Neuron (in vitro differentiated cells): Measurements from ENCODE around the genes GC and CXCL6.

GRCh38 chr4:71487273-71487618 lies 296.6 kb downstream of the GC start:
- PRO-cap = no peak

DNA sequence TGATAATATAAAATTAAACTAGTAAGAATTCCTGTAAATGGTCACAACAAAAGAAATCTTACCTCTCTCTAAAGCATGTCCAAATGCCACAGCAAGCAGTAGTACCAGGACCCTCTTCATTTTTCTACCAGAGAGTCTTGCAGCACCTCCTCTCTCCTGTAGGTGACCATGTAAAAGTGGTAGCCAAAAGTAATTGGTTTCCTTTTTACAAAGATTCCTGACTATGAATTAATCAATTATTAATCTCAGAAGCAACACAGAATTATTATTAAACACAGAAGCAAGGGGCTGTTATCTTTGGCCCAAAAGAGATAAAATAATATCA lies at the start of gene GC:
Gene GC, minus strand, starts transcription at position 181 of the 325 bp plus-strand sequence.
- PRO-cap = no peak

DNA sequence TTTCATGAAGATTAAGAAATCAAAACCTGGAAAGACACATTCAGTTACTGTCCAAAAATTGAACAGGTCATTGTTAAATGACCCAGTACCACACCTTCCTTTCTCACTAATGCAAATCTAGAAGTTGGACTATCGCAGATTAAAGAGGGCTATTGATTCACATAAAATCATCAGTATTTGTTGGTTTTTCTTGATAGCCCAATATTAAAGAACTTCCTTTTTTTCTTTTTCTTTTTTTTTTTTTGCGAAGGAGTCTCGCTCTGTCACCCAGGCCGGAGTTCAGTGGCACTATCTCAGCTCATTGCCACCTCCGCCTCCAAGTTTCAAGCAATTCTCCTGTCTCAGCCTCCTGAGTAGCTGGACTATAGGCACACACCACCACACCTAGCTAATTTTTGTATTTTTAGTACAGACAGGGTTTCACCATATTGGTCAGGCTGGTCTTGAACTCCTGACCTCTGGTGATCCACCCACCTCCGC lies 194.7 kb downstream of the NPFFR2 start:
- PRO-cap = no peak

- PRO-cap = no peak
These were observed 747 bp upstream of the ADAMTS3 start for GRCh38 chr4:72569461-72570474.

GRCh38 chr4:73118291-73118967 lies 48.9 kb upstream of the COX18 start:
- PRO-cap = no peak

DNA sequence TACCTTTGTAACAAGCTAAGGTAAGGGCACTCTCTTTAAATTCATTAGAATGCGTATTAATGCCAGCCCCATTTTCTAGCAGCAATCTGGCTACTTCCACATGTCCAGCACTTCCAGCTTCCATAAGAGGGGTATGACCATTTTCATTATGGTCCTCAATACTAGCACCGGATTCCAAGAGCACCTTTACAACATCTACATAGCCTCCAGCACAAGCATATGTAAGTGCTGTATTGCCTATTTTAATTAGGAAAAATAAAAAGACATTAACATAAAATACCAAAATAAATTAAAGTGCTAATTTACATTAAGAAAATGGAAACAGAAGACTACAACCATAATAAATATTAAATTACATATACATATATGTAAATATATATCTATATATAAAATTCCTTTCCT lies 84.4 kb upstream of the COX18 start:
- PRO-cap = no peak

DNA sequence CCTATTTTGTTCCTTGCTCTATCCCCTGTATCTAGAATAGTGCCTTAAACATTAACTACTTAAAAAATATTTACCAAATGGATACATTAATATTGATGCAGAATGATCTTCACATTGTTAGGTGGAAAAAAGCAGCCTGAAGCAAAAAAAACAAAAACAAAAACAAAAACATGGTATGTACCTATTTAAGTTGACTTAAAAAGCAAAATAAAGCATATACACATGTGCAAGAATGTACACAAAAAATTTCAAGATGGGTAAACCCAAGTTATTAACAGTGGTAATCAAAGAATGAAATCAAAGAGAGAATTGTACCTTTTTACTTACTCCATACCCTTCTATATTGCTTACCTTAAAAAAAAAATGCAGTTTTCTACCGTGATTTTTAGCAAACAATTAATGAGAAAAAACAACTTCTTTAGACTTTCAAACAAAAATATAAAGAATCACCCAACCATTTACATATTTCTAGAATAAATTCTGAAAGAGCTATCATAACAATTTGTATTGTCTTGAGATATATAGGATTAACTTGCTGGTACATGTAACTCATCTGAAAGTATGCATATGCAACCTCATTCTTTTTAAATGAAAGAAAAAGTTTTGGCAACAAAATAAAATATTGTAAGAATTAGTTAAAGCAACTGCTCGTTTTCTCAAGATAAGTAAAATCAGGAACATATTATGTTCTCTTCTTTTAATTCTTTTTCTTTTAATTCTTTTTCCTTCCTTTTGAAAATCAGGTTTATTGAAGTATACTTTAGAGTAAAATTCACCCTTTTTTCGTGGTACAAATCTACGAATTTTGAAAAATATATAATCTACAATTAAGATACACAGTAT lies 66.2 kb downstream of the ANKRD17 start:
- PRO-cap = no peak

DNA sequence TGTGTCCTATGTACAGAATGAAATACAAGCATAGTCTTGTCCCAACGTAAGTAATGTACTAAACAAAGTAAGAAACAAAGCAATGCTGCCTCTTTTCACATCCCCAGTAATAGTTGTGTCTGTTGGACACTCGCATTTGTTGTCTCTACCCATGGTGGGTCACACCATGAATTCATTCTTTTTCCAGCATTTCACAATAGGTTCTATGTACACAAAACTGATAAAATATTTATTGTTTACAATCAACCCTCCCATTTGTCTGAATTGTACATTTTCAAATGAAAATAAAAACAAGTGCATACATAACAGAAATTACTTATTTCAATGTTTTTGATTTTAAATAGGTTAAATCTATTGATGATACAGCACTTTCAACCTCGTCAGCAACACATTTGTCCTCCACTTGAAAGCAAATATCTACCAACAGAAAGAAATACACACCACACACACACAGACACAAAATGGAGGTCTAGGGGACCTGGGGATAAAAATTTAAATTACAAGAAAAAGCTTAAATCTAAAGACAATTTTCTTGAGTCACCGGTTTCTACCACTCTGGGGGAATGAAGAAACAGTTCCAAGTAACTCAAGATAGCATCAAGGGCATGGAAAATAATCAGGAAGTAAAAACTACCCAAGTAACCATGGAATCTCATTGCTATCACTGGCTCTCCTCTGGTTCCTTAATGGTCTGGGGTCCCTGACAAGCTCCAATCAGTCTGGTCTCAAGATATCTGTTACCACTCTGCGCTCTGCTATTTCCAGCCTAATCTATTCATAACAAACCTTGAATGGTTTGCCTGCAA lies 27.7 kb downstream of the ANKRD17 start:
- PRO-cap = no peak

- PRO-cap = no peak
These were observed 2.2 kb downstream of the ANKRD17 start for GRCh38 chr4:73256449-73256743.

DNA sequence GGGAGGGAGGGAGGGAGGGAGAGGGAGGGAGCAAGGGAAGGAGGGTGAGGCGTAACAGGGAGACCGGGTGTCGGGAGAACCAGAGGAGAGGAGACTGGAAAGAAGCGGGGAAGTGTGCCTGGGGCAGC lies 137 bp upstream of the ANKRD17 start:
- PRO-cap = bidirectional peak, plus-strand start at position 20 of the sequence, minus-strand start outside the sequence

DNA sequence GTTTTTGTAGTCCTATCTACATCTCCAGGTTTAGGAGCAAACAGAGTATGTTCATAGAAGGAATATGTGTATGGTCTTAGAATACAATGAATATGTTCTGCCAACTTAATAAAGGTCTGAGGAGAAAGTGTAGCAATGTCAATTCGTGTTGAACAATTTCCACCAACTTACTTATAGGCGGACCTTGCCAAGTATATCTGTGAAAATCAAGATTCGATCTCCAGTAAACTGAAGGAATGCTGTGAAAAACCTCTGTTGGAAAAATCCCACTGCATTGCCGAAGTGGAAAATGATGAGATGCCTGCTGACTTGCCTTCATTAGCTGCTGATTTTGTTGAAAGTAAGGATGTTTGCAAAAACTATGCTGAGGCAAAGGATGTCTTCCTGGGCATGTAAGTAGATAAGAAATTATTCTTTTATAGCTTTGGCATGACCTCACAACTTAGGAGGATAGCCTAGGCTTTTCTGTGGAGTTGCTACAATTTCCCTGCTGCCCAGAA lies 9.2 kb downstream of the ALB start:
- PRO-cap = no peak

- PRO-cap = no peak
These were observed 13.9 kb downstream of the RASSF6 start for GRCh38 chr4:73606179-73606906.

DNA sequence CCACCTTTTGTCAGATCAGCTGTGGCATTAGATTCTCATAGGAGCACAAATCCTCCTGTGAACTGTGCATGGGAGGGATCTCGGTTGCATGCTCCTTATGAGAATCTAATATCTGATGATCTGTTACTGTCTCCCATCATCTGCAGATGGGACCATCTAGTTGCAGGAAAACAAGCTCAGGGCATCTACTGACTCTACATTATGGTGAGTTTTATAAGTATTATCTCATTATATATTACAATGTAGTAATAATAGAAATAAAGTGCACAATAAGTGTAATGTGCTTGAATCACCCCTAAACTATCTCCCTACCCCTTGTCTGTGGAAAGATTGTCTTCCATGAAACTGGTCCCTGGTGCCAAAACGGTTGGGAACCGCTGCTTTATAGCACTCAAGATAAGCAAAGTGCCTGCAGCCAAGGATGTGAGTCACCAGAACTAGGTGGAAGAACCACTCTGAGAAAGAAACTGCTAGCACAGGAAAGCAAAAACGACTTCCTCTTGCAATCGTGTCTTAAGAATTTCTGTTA lies 32.6 kb upstream of the CXCL8 start:
- PRO-cap = no peak

GRCh38 chr4:73720786-73721212 lies 19.6 kb upstream of the CXCL8 start:
- PRO-cap = no peak

DNA sequence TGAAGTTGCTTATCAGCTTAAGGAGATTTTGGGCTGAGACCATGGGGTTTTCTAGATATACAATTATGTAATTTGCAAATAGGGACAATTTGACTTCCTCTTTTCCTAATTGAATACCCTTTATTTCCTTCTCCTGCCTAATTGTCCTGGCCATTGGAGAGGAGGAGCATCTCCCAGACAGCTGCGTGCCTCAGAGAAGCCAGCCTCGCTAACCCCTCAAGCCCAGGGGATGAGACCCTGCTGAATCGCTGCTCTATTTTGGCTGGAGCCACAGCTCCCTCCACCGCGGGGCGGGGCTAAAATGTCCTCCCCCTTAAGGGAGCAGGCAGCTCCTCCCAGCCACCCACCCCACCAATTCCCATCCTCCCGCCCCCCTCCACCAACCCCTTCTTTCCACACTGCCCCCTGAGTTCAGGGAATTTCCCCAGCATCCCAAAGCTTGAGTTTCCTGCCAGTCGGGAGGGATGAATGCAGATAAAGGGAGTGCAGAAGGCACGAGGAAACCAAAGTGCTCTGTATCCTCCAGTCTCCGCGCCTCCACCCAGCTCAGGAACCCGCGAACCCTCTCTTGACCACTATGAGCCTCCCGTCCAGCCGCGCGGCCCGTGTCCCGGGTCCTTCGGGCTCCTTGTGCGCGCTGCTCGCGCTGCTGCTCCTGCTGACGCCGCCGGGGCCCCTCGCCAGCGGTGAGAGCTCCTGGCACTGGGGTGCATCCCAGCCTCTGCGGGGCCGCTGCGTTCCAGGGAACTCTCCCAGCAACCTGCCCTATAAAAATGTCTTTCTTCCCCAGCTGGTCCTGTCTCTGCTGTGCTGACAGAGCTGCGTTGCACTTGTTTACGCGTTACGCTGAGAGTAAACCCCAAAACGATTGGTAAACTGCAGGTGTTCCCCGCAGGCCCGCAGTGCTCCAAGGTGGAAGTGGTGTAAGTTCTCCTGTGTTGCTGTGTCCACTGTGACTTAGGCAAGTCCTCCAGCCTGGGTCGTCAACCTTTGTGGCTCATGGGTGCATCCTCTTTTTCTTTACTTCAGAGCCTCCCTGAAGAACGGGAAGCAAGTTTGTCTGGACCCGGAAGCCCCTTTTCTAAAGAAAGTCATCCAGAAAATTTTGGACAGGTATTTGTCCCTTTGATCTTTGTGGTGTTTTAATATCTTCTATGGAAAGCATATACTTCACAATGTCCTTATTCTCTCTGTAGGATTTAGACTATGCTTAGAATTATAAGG lies at the start of gene CXCL6:
Gene CXCL6, plus strand, starts transcription at position 505 of the 1,224 bp plus-strand sequence.
- PRO-cap = no peak

GRCh38 chr4:73872752-73873362 lies 3.7 kb downstream of the CXCL1 start:
- PRO-cap = no peak

GRCh38 chr4:74103906-74104344 lies 4.9 kb upstream of the CXCL2 start:
- PRO-cap = no peak

DNA sequence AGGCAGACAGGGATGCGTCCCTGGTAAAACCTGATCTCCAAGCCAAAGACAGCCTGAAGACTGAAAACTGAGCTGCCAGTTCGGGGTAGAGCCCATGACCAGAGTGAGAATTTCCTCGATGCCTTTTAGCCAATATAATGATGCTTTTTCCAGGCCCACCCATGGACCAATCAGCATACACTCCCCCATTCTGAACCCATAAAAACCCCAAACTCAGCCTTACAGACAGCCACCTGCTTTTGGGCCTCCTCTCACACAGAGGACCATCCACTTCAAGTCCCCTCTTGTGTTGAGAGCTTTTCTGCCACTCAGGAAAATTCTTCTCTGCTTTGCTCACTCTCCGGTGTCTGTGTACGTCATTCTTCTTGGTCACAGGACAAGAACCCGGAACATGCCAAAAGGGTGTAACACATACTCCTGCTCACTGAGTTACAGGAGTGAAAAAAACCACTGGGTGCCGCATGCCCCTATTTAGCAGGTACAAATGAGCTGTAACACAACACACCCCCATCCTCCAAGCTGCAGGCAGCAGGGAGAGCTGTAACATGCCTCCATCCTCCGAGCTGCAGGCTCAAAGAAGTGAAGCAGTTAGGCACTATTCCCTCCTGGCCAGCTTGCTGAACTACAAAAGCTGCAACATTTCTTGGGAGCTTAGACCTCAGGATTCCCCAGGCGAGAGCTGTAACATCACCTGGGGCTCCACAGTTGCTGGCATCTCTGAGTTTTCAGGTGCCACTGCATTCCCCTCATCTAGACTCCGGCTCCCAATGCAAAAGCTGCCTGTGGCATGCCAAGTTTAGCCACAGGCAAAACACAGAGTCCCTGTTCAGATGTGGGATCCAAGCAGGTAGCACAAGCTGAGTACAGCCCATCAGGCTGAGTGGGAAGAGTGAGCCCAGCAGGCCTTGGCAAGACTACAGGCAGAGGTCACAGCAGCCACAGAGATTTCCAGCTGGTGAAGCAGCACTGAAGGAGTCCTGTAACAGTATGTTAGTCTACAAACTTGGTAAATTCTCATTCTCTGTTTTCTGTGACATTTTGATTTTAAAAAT lies 13.1 kb upstream of the CXCL2 start:
- PRO-cap = no peak

- PRO-cap = no peak
These were observed 18.0 kb upstream of the CXCL2 start for GRCh38 chr4:74116834-74117602.

GRCh38 chr4:74715758-74716226 lies 78.5 kb downstream of the BTC start:
- PRO-cap = no peak